Glomerular endothelial cell (primary cell): ENCODE data around the genes KDM6B and TMEM88.

DNA sequence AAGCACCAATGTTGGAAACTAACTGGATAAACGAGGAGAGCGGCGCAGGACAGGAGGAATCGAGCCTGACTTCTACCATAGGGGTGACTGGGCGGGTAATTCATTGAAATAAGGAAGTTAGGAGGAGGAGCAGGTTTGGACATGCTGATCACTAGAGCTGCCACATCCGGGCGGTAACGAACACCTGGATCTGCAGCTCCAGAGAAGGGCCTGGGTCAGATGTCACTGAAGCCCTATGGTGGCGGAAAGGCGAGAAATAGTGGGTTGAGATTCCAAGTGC, 1.2 kb upstream of the SLC2A4 start:
- RAMPAGE, long total RNA: no peak

GRCh38 chr17:7296168-7296968, 1.9 kb upstream of the YBX2 start:
- RAMPAGE, long total RNA: no peak

GRCh38 chr17:7308512-7309355, 1.3 kb downstream of the EIF5A start:
- RAMPAGE, long total RNA: no peak

DNA sequence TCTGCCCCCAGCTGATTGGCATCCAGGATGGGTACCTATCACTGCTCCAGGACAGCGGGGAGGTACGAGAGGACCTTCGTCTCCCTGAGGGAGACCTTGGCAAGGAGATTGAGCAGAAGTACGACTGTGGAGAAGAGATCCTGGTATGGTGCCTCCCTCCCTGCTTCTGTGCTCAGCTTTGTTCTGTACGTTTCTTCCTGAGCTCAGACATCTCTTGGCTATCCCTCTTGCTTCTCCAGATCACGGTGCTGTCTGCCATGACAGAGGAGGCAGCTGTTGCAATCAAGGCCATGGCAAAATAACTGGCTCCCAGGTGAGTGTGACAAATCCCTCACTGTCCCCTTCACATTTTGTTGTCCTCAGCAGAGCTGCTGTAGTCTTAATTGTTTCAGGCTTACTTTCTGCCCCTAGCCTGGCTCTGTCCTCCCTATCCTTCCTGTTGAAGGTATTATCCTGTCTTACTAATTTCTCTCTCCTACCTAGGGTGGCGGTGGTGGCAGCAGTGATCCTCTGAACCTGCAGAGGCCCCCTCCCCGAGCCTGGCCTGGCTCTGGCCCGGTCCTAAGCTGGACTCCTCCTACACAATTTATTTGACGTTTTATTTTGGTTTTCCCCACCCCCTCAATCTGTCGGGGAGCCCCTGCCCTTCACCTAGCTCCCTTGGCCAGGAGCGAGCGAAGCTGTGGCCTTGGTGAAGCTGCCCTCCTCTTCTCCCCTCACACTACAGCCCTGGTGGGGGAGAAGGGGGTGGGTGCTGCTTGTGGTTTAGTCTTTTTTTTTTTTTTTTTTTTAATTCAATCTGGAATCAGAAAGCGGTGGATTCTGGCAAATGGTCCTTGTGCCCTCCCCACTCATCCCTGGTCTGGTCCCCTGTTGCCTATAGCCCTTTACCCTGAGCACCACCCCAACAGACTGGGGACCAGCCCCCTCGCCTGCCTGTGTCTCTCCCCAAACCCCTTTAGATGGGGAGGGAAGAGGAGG, 3.5 kb downstream of the GPS2 start:
- RAMPAGE, long total RNA: no peak

DNA sequence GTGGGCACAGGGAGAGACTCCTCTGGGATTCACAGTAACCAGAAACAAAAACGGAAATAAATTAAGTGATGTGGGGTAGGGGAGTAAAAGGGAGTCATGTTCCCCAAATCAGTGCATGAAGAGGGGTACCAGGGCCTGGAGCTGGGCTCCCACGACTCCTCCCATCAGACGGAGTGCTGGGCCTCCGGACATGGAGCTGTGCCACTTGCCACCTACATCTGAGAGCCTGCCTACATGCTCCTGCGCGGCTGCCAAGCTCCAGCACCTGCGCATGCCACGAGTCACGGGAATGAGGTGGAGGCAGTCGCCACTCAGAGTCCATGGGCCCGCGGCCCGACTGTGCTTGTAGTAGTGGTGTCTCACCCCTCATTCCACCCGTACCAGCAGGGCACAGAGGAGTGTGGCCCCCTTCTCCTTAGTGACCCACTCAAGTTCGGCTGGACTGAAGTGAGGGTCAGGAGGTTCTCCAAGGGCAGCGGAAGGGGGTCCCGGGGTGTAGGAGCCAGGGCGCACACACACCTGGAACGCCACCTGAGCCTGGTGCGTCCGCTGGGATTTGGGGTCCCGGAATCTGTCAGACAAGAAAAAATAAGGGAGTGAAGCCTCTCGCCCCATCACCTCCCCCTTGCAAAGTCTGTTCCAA, 718 bp upstream of the GPS2 start:
- RAMPAGE, long total RNA: no peak

- RAMPAGE, long total RNA: no peak
Observed at GRCh38 chr17:7383718-7384746, 3.1 kb downstream of the TNK1 start.

DNA sequence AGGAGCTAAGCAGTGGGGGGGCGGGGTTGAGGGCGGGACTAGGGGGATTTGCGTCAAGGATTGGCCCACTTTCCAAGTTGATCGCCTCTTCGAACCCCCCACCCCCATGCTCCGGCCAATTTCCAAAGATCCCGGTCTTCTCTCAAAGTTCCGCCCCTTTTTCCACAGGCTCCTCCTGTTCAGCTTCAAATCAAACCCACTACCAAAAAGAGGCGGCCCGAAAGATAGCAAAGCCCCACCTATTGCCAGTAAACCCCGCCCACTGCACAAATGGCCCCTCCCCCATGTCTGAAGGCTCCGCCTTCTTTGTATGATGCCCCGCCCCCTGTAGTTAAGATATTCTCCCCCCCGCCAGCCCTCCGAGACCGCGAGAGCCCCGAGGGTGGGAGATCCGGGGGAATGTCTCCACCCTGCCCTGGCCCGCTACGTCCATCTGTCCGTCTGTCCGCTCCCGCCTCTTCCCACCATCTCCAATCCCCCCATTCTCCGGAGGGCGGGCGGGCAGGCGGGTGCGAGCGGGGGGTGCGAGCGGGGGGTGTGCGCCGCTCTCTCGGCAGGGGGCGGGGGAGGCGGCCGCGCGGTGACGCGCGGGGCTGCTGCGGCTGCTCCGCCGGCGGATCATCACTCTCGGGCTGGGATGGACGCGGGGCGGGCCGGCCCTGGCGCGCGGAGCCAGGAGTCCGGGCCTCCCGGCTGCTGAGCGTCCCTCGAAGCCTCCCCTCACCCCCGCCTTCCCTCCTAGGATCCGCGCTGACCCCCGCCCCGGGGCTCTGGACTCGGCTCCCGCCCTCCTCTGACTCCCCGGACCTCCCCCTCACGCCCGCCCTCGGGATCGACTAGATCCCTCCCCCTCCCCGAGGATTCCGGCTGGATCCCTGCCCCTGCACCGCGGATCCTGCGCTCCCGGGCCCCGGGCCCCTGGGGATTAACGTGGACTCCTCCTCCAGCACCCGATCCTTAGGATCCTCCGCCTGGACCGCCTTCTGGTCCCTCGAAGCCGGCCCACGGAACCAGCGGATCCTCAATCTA, 709 bp upstream of the TMEM256 start:
- RAMPAGE, long total RNA: no peak

DNA sequence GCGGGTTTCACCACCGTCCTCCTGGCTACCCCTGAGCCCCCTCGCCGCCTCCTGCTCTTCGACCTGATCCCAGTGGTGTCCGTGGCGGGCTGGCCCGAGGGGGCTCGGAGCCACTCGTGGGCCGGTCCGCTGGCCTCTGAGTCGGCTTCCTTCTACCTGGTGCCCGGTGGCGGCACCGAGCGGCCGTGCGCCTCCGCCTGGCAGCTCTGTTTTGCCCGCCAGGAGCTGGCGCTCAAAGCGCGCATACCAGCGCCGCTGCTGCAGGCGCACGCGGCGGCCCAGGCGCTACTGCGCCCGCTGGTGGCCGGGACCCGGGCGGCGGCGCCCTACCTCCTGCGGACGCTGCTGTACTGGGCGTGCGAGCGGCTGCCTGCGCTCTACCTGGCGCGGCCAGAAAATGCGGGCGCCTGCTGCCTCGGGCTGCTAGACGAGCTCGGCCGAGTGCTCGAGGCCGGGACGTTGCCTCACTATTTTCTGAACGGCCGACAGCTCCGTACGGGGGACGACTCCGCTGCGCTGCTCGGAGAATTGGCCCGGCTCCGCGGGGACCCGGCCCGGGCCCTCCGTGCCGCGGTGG, 1.7 kb downstream of the TMEM102 start:
- RAMPAGE, long total RNA: no peak

GRCh38 chr17:7437644-7437981, 1.7 kb upstream of the FGF11 start:
- RAMPAGE, long total RNA: no peak

GRCh38 chr17:7495684-7496394, 14.6 kb downstream of the SLC35G6 start:
- RAMPAGE, long total RNA: no peak

- RAMPAGE, long total RNA: no peak
Observed at GRCh38 chr17:7510058-7510380, 28.8 kb downstream of the SLC35G6 start.

DNA sequence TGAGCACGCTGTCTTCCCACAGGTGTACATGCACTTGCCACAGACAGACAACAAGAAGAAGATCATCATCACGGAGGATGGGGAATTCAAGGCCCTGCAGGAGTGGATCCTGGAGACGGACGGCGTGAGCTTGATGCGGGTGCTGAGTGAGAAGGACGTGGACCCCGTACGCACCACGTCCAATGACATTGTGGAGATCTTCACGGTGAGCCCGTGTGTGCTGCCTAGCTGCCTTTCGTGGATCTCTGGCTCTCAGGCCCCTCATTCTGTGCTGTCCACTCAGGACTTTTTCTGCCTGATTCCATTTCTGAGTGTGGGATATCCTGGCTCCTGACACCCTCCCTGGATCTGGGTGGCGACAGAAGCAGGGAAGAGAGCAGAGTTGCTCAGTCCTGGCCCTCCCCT, 30.1 kb downstream of the SLC35G6 start:
- RAMPAGE, long total RNA: no peak

- RAMPAGE, long total RNA: no peak
Observed at GRCh38 chr17:7548383-7548745, 494 bp upstream of the TNFSF12 start.

DNA sequence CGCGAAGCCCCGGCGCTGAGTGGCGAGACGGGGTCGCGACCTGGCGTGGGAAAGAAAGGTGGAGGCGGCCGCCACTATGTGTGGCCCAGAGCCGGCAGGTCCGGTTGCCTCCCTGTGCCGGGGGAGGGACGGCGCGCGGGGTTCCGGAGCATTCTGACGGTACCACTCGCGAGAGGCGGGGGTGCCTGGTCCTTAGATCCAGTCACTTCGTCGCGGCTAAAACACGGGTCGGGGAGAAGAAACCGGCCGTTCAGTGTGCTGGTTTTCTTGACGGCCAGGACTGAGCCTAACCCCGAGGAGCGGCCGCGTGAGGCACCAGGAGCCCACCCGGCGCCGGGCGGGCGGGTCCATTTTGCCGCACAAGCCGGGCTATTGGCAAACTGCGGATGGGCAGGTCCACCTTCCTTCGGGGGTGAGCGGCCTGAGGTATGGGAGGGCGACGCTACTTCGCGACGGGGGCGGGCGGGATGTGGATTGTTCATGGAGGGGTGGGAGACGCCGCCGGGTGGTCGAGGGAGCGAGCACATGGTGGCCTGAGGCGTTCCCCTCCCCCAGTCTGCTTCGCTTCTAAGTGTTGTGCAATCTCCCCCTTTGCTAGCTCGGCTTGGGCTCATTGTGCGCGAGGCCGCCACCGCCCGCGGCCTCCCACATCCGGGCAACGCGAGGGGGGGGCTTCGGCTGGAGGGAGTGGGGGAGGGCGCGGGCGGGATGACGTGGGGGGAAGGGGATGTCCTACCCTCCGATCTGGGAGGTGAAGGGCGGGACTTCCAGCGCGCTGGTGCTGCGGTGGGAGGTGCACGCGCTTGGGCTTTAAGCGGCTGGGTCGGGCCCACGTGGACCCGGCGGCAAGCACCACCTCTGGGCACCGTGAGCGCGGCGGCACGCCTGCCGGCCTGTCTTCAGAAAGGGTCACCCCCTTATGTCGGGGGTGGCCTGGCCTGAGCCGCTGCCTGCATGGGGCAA, 778 bp downstream of the EIF4A1 start:
- RAMPAGE, long total RNA: no peak

DNA sequence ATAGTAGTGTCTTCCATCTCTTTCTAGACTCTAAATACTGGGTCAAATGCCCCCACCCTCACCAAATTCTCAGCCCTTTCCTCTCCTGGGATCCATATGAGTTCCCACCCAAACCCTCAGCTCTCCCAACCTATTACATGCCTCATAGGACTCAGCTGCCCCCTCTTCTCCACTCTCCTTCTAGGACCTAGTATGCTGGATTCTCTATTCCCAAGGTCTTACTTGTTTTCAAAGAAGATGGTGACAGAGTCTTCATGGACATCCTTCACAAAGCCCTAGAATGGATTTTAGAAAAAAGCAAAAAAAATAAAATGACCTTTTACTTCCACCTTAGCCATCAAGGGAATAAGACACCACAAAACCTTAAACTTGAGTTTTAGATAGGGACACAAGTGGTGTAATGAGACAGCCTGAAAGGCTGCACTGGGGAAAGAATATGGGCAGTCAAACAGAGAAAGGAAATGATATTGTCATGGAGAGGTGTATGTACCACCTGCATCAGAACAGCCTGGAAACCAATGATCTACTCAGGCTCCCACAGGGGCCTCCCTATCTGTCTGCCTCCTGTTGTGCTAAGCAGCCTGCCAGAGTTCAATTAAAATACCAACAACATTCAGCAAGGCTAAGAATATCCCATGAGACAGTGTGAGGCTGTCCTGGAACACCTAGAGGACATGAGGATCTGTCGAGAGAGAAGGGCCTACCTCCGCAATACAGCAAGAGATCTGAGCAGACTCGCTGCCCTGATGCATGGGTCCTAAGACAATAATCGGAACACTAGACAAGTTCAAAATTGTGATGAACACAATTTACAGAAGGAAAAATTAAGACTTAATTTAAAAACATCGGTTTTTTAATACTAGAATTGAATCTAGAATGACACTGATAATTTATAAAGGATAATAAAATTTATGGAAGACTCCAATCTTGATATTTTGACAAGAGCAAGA, 8.5 kb downstream of the FXR2 start:
- RAMPAGE, long total RNA: no peak

DNA sequence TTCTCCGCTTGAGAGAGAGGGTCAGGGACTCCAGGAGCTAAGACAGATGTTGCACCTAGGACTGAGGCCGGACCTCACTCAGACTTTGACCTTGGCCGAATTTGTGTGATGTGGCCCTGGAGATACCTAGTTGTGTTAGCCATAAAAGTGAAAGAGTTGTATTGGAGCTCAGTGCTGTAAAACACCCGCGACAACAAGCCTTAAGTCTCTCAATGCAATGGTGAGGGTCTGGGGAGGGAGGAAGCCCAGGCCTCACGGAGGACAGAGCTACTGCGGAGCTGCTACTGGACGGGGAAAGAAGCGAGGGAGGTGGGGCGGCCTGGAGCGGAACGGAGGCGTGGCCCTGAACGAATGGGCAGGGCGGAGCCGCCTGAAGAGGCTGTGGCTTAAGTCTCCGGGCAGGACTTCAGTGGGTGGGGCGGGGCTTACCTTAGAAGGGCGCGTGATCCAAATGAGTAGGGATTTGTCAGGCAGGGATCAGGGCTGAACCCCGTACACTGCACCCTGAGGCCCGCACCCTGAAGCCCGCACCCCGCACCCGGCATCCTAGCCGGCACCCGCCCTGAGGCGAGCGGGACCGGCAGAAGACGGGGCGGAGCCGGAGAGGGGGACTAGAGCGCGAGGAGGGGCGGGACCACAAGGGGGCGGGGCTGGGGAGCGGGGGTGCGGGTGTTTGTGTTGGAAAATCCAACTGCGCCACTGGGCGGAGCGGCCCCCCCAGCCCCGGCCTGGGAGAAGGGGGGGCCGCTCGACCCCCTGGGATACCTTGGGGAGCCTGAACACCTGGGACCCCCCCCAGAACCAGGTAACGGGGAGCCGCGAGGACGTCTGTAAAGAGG, at the start of gene KDM6B:
KDM6B (plus strand) TSS at position 672 of the 839 bp plus-strand sequence.
- RAMPAGE, long total RNA: no peak

DNA sequence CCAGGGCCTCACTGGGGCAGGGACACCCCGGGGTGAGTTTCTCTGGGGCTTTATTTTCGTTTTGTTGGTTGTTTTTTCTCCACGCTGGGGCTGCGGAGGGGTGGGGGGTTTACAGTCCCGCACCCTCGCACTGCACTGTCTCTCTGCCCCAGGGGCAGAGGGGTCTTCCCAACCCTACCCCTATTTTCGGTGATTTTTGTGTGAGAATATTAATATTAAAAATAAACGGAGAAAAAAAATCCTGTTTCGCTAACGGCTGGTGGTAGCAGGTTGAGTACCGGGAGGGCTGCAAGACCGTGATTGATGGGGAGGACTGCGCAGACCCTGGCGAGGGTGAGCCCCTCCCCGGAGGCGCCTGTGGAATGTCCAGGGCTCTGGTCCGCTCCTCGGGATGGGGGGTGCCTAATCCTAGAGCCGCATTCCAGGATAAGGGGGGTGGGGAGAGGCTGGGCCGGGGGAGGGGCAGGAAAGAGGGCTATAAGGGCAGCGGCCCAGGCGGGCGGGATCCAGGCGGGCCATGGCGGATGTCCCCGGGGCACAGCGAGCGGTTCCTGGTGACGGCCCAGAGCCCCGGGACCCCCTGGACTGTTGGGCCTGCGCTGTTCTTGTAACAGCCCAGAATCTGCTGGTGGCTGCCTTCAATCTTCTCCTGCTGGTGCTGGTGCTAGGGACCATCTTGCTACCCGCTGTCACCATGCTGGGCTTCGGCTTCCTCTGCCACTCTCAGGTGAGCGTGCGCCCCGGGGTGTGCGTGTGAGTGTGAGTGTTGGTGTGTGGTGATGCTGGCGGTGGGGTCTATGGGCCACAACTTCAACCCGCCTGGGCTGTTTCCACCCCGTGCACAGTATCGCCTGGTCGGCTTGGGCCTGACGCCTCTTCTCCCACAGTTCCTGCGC, at the start of gene TMEM88:
TMEM88 (plus strand) TSS at position 509 of the 896 bp plus-strand sequence.
- RAMPAGE, long total RNA: no peak

- RAMPAGE, long total RNA: no peak
Observed at GRCh38 chr17:7856533-7856968, 808 bp downstream of the NAA38 start.

- RAMPAGE, long total RNA: no peak
Observed at GRCh38 chr17:7890489-7891226, 2.1 kb downstream of the CHD3 start.

GRCh38 chr17:7894833-7895169, 6.2 kb downstream of the CHD3 start:
- RAMPAGE, long total RNA: no peak